ENCODE results near the gene KCTD14.

GRCh38 chr11:77470299-77471056 lies 3.4 kb downstream of the PAK1 start:
- PRO-cap, result no peak
- RAMPAGE, long total RNA, 4 experiments, result no peak in any of the 4 experiments

GRCh38 chr11:77616284-77616760 lies 21.3 kb downstream of the CLNS1A start:
- PRO-cap, result no peak
- RAMPAGE, long total RNA, 4 experiments, result no peak in any of the 4 experiments

DNA sequence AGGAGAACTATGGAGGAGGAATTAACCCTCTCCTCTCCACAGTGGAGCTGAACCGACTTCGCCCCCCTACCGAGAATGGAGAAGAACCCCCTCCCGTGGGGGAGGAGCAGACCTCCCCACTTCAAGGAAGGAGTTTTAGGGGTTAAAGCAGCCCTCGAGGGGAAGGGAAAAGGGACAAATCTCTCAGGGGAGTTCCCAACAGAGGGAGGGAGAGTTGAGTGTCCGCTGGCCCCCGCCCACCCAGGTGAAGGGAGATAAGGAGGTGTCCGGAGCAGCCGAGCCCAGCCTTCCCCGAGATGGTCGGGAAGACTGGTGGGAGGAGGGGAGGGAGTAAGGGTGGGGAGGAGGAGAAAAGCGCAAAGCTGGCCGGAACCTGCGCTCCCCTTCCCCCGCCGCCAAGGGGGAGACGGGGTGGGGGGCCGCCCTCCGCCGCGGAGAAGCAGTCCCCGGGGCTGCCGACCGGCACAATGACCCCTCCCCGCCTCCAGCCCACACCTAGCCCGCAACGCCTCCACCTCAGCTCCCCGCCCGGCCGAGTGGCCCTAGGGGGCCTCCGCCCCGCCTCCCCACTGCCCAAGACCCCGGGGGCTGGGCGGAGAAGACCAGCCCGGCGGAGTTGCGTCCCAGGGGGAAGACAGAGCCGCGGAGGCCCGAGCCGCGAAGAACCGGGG lies 601 bp downstream of the RSF1 start:
- PRO-cap, result no peak
- RAMPAGE, long total RNA, 4 experiments, result no peak in any of the 4 experiments

GRCh38 chr11:77993839-77994512 lies 492 bp downstream of the INTS4 start:
- PRO-cap, result no peak
- RAMPAGE, long total RNA, 4 experiments, result no peak in any of the 4 experiments

GRCh38 chr11:78022986-78023677 lies at the start of gene KCTD14:
TSS of gene KCTD14 (minus strand) at chr11:78023276.
- PRO-cap, result no peak
- RAMPAGE, long total RNA, 4 experiments, result start-site peak on the minus strand in 1 of 4 experiments, at chr11:78023245-78023337 at its widest, 32 reads per replicate

DNA sequence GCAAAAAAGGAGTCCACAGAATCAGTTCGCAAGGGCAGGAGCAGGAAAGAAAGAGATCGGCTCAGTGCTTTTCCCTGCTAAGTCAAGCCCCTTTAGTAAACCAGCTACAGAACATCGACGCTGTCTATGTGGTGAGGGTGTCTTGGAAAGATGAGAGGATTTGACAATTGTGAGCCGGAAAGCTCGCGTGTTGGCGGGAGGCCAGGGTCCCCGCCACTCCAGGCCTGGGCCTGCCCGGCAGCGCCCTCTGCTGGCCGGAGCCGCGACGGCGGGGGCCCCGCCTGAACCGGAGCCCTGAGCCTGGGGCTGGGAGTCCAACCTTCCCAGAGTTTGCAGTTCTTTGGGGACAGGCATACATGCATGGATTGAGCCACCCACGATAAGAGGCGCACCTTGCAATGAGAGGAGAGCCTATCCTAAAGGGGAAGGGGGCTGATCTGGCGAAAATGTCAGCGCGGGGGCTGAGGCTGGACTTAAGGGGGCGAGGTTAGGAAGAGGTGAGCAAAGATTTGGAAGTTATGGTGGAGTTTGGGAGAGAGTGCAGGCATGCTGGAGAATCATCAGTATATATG lies 17.4 kb upstream of the THRSP start:
- PRO-cap, result no peak
- RAMPAGE, long total RNA, 4 experiments, result no peak in any of the 4 experiments

DNA sequence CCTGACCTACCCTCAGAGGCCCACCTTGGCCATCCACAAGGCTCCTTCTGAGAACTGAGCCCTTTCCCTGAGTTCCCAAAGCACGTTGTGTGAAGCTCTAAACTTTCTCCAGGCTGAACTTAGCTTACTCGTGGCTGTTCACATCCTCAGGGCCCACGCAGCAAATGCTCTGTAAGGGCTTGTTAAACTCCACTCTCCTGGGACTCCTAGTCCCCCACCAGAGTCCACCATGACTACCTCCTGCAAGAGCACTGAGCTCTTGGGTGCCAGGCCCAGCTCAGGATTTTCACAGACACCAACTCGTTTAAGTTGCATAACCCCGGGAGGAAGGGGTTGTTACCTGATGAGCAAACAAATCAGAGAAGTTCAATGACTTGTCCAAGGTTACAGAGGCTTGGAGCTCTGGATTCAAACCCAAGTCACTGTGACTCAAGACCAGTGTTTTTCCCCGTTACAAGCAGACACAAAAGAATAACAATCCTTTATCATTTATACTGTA lies 17.6 kb downstream of the KCTD21 start:
- PRO-cap, result no peak
- RAMPAGE, long total RNA, 4 experiments, result no peak in any of the 4 experiments

DNA sequence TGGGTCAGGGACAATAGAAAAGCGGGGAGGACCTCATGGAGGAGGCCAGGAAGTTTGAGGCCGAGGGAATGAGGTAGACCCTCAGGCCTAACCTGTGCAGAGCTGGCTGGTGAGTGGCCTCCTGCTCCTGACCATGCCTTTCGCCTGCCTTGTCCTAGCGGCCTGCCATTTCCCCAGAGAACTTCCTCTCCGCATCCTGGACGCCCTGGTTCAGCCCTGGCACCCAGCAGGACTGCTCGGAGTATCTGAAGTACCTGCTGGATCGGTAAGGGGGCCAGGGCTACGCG lies 19.9 kb downstream of the USP35 start:
- PRO-cap, result no peak
- RAMPAGE, long total RNA, 4 experiments, result no peak in any of the 4 experiments

GRCh38 chr11:78290124-78290775 lies 101.5 kb downstream of the USP35 start:
- PRO-cap, result no peak
- RAMPAGE, long total RNA, 4 experiments, result no peak in any of the 4 experiments

- PRO-cap, result no peak
- RAMPAGE, long total RNA, 4 experiments, result no peak in any of the 4 experiments
Observed at GRCh38 chr11:78310532-78310863, 107.1 kb downstream of the GAB2 start.

DNA sequence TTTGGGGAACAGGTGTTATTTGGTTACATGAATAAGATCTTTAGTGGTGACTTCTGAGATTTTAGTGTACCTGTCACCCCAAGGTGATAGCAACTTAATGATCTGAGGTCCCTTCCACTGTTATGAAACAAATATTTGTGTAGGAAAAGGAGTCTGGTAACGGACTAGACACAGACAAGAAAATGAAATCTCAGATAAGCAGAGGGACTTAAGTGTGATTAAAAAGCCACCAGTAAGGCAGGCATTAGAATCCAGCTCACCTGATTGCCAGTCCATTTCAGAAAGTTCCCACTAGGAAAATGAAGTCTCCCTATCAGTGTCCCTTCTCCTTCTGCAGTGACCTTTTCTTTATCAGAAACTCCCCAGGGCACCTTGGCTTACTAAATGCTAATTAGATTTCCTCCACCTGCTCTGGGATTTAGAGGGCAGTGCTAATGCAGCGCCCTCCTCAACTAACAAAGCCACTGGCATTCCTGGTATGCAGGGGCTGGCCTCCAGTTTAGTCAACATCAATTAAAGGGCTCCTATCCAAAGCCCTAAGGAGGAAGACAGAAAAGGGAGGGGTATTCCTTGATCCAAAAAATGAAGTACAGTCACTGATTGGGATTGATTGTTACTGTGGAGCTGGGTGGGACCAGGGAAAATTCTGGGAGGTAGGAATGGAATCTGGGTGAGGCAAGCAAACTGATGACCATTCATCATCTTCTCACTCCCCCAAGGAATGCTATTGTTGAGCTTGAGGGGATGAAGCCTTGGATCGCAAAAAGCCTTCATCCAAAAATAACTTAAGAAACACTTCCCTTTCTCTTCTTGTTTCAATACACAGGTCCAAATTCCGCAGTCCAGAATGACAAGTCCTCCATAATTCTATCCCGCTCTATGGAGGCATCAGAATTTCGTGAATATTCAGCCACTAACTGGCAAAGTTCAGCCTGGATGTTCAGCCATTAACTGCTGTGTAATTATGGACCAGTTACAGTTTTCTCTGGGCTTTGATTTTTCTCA lies 52.3 kb downstream of the GAB2 start:
- PRO-cap, result no peak
- RAMPAGE, long total RNA, 4 experiments, result no peak in any of the 4 experiments

GRCh38 chr11:78418409-78418817 lies 793 bp upstream of the GAB2 start:
- PRO-cap, result no peak
- RAMPAGE, long total RNA, 4 experiments, result no peak in any of the 4 experiments

GRCh38 chr11:78429519-78430149 lies 12.0 kb upstream of the GAB2 start:
- PRO-cap, result no peak
- RAMPAGE, long total RNA, 4 experiments, result no peak in any of the 4 experiments

- PRO-cap, result no peak
- RAMPAGE, long total RNA, 4 experiments, result no peak in any of the 4 experiments
Observed at GRCh38 chr11:78683727-78684175, 109.1 kb upstream of the NARS2 start.

- PRO-cap, result no peak
- RAMPAGE, long total RNA, 4 experiments, result no peak in any of the 4 experiments
Observed at GRCh38 chr11:79580684-79581167, 139.9 kb upstream of the TENM4 start.

- PRO-cap, result no peak
- RAMPAGE, long total RNA, 4 experiments, result no peak in any of the 4 experiments
Observed at GRCh38 chr11:82403689-82404081, 330.0 kb downstream of the FAM181B start.

- PRO-cap, result no peak
- RAMPAGE, long total RNA, 4 experiments, result no peak in any of the 4 experiments
Observed at GRCh38 chr11:82971194-82971716, 69.7 kb downstream of the DDIAS start.

DNA sequence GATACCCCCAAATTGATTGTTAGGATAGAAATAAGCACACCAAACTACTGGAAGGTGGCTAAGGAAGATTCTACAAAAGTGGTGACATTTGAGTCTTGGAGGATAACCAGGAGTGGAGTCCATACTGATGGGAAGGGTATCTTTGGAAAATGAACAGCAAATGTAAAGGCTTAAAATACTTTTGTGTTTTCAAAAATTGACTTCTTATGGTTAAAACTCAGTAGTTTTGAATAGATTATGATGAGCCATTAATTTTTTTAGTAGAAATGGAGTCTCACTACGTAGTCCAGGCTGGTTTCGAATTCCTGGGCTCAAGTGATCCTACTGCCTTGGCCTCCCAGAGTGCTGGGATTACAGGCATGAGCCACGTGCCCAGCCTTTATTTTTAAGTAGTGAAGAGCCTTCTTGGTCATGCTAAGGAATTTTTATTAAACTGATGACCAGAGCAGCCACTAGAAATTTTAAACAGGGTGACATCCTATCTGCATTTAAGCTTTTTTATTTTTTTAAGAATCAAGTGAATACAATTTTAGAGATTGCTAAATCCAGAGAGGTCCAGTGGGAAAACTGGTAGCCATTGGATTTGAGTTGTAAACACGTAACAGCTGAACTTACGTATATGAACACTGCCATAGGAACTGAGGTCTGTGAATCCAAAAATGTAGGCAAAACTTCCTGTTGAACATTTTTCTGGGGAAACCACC lies 7.2 kb upstream of the ANKRD42 start:
- PRO-cap, result no peak
- RAMPAGE, long total RNA, 4 experiments, result no peak in any of the 4 experiments

DNA sequence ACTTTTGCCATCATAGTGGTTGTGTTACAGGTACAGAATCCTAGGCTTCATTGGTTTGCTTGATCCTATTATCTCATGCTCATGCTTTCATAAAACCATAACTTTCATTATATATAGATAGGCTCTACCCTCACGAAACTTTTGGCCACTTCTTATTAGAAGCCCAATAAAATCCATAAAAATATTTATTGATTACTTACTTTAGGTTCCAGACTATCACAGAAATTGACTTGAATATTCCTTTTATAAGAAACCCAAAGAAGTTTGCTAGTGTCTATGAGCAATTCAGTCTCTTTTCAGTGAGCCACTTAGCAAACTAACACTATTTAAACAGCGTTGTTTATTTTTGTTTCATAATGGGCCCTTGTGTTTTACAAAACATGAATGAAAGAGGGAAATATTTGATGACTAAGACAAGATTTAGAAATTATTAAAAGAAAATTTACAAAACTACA lies 964.5 kb upstream of the CCDC90B start:
- PRO-cap, result no peak
- RAMPAGE, long total RNA, 4 experiments, result no peak in any of the 4 experiments

- PRO-cap, result no peak
- RAMPAGE, long total RNA, 4 experiments, result no peak in any of the 4 experiments
Observed at GRCh38 chr11:84307796-84308241, 1021.7 kb upstream of the CCDC90B start.